Left common carotid artery plus branches (tissue), 1 donor: ENCODE measurements around a stretch of chr19.

GRCh38 chr19:15376702-15377476 is 2.7 kb downstream of the AKAP8 start:
- PRO-cap: no peak

GRCh38 chr19:15380278-15380737 is 721 bp upstream of the AKAP8 start:
- PRO-cap: no peak

DNA sequence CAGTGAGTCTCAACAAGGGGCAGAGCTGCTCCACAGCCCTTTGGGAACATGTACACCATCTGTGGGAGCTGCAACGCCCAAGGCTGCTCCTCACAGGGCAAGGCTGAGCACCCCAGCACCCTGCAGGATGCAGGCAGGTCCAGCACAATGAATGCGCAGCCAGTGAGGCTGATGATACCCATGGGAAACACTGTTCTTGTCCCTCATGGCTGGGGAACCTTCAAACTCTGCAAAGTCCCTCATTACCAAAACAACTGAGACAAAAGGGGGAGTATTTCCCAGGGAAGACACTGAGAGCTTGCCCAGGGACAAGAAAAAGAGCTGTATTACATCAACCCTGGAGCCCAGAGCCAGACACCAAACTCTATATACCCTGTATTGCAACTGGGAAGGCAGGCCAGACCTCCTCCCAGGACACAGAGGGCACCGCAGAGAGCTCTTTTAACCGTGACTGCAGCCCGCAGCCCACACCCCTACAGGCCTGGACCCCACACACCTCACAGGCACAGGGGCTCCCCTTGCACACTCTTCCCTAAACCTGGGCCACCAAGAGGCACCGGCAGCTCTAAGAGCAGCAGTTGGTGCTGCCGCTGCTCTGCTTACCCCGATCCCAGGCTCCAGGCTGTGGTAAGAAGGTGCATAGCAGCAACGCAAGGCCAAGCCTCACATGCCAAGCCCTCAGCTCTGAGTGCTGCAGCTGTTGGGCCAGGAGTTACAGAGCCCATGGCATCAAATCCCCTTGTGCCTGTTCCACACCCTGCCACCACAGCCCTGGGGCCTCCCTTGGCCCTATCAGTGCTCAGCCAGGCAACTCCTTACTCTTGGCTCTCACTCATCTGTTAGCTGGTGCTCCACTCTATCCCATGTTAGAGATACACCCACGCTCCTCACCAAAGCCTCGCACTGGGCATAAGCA is 16.7 kb downstream of the AKAP8L start:
- PRO-cap: no peak

DNA sequence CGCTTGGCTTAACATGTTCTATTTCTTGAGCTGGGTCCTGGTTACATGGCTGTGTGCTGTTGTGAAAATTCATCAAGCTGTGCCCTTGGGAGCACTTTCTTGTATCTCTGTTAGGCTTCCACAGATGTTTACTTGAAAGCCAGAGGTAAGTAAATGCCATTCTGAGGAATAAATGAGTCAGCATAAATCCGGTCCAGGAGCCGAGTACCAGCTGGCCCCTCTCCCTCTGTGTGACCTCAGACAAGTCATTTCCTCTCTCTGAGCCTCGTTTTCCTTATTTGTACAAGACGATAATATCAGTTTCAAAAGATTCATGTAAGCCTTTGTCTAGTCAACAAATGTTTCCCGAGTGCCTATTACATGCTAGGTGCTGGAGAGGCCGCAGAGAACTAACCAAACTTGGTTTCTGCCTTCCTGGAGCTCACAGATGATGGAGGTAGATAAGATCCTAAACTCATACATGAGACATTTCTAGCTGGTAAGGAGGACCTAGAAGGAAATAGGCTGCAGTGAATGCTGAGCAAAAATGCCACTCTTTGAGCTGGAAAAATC is 2.7 kb upstream of the RASAL3 start:
- PRO-cap: no peak

DNA sequence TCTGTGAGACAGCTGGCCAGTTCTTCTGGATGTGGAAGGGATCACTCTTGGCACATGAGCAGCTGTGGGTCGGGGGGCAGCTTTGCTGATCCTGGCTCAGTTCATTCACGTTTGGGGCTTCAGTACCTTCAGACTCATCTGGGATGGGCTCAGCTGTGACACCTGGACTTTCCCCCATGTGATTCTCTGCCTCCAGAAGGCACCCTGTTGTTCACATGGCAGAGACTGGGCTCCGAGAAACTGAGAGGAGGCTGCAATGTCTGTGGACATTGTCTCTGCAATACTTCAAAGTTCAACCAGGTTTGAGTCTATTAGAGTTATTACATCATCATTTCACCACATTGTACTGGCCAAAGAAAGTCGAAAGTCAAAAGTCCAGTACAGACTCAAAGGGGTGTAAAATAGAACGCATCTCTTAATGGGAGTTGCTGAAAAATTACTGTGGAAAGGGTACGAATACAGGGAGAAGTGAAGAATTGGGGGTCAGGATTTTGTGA is 8.0 kb downstream of the CYP4F12 start:
- PRO-cap: no peak

DNA sequence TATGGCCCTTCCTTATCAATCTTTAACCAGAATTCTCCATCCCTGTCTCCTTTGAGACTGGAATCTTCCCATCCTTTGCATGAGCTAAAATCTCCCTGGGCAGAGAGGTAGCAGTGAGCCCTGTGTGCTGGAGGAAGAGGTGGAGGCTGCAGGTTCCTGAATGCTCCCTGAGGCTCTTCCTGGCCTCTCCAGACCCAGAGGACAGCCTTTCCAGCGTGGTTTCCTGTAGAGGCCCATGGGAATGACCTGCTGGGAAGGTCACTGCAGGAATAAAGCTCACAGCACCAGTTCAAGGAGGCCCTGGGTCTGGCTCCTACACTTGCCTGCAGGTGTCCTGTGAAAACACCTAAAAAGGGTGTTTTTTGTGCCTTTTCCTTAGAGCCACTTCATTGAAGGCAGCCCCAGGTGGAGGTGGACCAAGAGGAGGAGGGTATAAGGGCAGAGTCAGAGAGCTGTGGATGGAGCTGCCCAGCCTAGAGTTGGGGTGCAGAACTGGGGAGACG is 4.6 kb downstream of the OR10H2 start:
- PRO-cap: no peak

DNA sequence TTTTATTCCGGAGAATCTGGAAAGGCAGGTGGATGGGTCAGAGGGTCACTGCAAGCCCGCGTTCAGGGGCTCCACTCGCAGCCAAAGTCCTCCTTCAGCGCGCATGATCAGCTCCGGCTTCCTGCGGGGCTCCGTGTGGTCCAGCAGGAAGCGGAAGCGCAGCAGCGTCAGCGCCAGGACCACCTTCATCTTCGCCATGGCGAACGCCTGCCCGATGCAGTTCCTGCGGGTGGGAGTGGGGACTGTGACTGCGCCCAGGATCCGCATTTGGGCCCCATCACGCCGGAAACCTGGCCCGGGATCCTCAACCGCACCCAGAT is 22.4 kb downstream of the OR10H3 start:
- PRO-cap: no peak

DNA sequence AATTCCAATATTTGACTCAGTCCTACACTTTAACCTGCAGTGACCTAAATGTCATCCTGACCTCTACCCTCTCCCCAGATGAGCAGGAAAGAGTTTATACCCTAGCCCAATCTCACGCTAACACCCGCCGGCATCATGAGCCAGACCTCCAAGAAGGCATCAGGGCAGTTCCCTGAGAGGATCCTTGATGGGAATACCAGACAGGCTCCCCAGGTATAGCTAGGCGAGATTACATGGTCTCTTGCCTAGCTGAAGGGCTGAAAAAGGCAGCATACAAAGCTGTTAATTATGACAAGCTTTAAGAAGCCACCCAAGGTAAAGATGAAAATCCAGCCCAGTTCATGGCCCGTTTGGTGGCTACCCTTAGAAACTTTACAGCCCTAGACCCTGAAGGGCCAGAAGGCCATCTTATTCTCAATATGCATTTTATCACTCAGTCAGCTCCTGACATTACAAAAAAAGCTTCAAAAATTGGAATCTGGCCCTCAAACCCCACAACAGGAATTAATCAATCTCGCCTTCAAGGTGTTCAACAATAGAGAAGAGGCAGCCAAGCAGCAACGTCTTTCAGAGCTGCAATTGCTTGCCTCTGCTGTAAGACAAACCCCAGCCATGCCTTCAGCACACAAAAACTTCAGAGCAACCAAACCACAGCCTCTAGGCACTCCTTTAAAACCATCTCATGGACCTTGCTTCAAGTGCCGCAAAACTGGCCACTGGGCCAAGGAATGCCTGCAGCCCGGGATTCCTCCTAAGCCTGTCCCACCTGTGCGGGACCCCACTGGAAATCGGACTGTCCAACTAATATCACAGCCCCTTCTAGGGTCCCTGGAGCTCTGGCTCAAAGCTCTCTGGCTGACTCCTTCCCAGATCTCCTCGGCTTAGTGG is 15.2 kb upstream of the OR10H1 start:
- PRO-cap: no peak

GRCh38 chr19:15836600-15837346 is 21.3 kb upstream of the OR10H1 start:
- PRO-cap: bidirectional peak, plus-strand start at chr19:15837216, minus-strand start at chr19:15836879

GRCh38 chr19:15893581-15893780 is 4.4 kb downstream of the CYP4F2 start:
- PRO-cap: no peak

- PRO-cap: no peak
Observed at GRCh38 chr19:15899894-15900476, 2.1 kb upstream of the CYP4F2 start.

GRCh38 chr19:16014765-16015826 is 61.2 kb upstream of the TPM4 start:
- PRO-cap: no peak

DNA sequence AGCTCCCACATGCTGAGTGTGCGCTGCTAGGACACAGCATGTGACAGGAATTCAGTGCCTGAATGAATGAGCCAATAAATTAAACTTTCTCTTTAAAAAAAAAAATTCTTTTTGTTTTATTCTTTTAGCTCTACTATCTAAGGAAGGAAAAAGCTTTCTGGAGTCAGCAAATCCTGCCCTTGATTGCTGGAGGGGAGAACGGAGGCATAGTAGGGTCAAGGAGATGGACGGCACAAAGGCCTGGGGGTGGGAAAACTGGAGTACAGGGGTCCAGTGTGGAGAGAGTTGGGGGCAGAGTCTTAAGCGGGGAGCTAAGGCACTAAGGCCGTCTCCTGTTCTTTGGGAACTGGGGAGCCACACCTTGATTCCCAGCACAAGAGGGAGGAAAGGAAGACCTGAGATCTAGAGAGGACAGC is 10.1 kb upstream of the TPM4 start:
- PRO-cap: no peak

DNA sequence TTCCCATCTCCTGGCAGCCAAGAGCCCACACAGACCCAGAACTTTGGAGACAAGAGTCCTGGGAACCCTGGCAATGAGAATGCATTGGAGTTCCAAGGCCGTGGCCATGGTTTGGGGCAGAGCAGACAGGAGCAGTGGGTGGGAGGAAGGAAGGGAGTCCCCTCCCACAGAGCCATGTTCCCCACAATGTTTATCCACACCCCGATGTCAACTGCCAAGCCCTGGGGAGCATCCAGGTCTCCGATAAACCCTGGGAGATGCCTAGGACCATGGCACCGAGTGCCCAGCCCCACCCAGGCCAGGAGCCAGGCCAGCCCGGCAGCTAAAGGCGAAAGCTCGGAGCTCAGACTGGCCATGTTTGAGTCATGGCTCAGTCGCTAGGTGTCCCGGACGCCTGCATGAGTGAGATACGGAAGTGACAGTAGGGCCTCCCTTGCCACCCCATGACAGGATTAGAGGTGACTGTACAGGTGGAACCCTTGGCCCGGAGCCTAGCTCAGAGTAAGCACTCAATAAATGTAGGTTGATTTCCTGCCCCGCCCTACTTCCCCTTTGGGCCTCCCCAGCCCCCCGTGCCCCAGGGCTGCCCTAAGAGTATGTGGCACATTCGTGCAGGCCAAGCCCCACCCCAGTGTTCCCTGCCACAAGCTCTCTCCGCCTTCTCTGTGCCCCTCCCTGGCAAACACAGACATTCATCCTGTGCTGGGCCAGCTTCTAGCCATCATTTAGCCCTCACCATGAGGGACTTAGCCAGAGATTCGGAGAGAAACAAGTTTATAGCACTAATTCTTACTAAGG is 5.9 kb upstream of the TPM4 start:
- PRO-cap: bidirectional peak, plus-strand start at position 372 of the sequence, minus-strand start at position 350 of the sequence

DNA sequence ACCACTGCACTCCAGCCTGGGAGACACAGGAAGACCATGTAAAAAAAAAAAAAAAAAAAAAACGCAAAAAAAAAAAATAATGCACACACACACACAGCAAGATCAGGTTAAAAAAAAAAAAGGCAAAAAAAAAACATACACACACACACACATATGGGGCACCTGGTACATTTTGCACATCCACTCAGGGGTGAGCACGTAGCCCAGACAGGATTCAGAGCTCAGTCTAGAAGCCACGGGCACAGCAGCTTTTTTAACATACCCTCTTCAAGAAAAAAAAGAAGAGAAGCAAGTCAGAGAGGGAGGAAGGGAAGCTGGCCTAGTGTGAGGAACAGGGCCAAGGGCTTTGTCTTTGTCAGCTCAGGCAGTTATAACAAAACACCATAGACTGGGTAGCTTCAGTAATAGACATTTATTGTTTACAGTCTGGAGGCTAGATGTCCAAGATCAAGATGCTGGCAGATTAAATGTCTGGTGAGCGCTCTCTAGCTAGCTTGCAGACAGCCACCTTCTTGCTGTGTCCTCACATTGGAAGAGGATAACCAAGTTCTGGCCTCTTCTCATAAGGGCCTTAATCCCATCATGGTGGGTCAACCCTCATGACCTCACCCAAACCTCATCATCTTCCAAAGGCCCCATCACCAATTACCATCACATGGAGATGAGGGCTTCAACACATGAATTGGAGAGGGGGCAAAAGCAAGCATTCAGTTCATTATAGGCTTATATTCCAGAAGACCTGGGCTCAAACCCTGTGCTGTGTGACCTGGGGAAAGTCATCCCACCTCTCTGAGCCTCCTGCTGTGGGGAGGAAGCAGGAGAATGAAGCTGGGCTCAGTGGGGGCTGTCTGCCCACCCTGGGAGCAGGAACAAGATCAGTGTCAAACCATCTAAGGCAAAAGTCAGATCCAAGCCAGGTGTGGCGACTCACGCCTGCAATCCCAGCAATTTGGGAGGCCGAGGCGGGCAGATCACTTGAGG is 2.1 kb upstream of the TPM4 start:
- PRO-cap: unidirectional peak, plus-strand start at position 683 of the sequence

- PRO-cap: no peak
Observed at GRCh38 chr19:16087944-16088513, 11.7 kb downstream of the TPM4 start.

- PRO-cap: no peak
Observed at GRCh38 chr19:16102997-16103400, 8.7 kb upstream of the RAB8A start.

GRCh38 chr19:16119356-16119890 is 7.7 kb downstream of the RAB8A start:
- PRO-cap: no peak

DNA sequence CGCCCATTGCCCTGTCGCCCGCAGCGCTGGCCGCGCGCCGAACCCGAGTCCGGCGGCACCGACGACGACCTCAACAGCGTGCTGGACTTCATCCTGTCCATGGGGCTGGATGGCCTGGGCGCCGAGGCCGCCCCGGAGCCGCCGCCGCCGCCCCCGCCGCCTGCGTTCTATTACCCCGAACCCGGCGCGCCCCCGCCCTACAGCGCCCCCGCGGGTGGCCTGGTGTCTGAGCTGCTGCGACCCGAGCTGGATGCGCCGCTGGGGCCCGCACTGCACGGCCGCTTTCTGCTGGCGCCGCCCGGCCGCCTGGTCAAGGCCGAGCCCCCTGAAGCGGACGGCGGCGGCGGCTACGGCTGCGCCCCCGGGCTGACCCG is 553 bp downstream of the KLF2 start:
- PRO-cap: no peak

DNA sequence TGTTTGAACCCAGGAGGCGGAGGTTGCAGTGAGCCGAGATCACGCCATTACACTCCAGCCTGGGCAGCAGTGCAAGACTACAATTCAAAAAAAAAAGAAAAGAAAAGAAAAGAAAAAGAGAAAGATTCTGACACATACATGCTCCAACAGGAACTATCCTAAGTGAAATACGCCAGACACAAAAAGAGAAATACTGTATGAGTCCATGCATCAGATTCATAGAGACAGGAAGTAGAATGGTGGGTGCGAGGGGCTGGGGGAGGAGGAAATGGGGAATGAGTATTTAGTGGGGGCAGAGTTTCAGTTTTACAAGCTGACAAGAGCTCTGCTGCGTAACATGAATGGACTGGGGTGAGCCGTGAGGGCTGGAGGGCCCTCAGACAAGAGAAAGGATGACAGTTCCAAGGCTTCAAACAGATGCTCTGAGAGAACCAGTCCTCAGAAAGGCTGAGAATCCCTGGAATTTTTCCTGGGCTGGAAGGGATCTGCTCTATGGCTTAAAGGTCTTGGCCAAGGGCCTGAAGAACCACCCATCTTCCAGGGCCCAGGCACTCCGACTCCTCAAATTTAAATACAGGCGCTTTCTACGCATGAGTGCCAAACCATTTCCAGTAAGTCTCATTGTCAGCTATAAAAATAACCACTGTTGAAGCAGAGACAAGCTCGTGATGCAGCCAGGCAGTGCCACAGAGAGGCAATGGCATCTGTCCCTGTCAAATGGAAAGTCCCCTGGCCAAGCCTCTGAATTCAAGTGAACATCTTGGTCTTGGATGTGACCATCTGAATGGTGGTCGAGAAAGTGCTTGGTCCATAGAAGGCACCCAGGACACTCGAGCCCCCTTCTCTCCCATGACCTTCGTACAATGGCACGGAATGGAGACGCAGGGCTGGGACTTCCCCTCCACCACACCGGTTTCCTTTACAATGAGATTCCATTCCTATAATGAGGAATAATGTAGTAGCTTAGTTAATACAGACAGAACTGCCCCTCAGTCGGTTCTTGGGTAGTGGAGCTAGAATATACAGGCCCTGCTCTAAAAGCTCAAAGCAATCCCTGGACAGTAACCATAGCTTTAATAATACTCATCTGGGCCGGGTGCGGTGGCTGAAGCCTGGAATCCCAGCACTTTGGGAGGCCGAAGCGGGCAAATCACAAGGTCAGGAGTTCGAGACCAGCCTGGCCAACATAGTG is 17.6 kb downstream of the KLF2 start:
- PRO-cap: no peak